Smooth muscle cell (in vitro differentiated cells): ENCODE measurements around a stretch of chr5.

GRCh38 chr5:57030089-57030537, 78.2 kb upstream of the MIER3 start:
- RAMPAGE, long total RNA = no peak

DNA sequence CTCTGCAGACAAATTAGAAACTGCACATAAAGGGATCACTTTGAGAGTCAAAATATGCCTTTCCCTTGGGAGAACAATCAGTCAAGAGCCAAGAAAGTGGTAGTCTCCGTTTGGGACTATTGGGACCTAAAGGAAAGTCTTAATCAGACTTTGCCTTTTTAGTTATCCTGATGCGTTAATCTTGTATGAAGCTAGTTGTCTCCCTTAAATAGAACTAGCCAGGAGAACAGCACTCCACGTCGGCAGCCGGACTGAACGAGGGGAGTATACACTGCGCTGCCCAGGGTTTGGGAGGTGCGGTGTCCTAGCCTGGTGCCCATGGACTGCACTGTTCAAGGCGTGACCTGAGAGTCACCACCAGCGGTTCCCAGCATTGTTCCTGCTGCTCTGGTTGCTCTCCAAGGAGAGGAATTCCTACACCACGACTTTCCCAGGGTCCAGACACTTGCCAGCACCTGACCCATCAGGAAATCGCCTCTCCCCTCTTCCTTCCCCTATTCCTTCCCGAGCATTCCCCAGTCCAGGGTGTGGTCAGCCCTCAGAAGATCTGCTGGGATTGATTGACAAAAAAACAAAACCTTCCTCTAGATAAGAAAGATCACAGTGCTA, 297.6 kb upstream of the ACTBL2 start:
- RAMPAGE, long total RNA = no peak

DNA sequence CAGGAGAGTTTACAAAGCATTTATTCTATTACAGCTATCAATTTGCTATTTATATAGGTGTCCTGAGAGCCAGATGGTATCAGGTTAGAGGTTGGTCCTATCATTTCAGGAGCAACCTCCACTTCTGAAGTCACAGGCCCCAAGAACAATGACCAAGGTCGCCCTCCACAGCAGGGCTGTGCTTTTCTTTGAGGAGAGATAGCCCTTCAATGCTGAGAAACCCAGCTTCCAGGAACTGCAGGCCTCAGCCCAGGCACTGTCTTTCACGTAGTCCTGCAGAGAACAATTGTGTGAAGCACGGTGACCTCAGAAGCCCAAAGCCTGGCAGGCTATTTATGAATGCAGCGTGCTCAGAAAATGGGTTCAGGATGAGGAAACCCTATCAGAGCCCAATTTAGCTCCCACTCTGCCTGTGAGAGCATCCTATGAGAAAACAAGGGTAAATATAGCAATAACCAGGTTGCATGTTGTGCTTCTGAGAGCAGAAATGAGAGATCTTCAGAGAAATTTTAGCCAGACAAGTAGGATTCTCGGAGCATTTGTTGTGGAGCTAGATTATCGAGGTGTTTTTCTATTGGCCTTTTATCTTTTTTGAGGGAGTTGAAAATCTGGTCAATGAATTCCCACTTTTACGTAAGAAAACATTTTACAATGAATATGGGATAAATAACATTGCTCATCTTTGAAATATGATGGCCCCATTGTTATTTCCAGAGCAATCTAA, 388.2 kb downstream of the PLK2 start:
- RAMPAGE, long total RNA = no peak

DNA sequence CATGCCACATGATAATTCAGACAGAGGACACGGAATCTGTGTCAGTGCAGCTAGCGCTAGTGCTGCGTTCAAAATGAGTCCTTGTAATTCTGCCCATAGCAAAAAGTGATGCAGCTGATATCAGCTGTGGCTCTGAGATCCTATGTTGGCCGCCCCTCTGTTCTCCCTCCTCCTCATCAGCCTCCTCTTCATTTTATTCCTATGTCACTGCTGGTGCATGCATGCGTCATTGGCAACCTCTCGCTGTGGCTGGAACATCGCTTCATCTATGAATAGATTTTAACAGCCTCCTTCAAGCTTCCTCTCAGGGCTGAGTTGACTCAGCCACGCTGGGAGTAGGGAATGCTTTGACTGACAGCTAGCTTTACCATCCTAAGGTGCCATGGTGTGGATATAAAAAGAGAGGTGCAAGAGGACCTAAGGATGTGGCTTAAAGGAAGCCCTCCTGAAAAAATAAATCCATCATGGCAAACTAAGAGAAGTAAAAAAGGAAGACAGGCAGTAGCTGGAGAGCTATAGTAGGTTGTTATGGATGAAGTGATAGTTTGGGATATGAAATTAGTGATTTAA, 303.5 kb downstream of the PLK2 start:
- RAMPAGE, long total RNA = no peak

DNA sequence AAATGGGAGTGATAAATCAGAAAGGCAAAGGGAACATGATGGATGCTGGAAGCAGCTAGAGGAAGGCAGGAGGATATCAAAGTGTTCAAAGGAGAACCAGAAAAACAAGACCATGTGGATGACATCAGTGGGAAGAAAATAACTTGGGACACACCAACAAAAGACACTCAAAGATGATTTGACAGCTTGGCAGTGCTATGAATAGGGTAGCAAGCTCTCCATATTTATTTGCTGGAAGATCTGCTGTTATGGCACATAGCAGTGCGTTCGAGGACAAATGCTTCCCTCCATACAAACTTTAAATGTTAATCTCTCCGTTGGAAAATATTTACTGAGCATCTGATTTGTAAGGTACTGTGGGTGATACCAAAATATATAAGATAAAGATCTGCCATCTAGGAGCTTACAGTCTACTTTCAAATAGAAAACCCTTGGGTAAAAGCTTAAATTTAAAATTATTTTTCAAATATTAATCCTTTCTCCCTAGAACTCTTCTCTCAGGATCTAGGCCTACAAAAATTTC, 142.7 kb downstream of the PLK2 start:
- RAMPAGE, long total RNA = no peak

DNA sequence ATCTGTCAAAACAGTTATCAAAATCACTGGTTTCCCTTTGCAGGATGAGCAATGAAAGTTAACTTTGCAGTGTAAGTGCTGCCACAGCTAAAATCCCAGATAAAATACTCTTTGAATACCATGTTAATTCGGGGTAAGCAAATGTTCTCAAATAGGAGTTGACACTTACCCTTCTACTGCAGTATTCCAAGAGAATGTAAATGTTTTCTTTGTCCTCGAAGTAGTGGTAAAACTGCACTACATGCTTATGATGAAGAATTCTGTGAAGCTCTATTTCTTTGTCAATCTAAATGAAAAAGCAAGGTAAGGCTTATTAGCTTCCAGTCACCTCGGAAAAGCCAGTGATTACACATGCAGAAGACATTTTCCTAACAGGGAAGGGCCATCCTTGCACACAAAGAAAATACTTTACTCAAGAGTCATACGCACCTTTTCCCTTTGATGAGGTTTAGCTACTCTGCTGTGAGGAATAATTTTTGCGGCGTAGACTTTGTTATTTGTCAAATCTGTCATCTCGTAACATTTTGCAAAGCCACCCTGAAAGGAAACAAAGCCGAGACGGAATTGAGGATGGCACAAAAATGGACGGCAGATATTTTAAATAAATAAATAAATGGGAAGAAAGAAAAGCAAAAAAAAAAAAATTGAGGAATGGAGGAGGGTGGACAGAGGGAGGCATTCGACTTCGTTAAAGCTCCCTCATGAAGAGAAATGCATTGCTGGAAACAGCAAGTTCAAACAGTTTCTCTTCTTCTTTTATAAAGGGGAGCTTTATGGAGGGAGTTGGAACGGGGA, 1.1 kb downstream of the PLK2 start:
- RAMPAGE, long total RNA = no peak

GRCh38 chr5:58936786-58937870, 354.3 kb downstream of the RAB3C start:
- RAMPAGE, long total RNA = no peak

DNA sequence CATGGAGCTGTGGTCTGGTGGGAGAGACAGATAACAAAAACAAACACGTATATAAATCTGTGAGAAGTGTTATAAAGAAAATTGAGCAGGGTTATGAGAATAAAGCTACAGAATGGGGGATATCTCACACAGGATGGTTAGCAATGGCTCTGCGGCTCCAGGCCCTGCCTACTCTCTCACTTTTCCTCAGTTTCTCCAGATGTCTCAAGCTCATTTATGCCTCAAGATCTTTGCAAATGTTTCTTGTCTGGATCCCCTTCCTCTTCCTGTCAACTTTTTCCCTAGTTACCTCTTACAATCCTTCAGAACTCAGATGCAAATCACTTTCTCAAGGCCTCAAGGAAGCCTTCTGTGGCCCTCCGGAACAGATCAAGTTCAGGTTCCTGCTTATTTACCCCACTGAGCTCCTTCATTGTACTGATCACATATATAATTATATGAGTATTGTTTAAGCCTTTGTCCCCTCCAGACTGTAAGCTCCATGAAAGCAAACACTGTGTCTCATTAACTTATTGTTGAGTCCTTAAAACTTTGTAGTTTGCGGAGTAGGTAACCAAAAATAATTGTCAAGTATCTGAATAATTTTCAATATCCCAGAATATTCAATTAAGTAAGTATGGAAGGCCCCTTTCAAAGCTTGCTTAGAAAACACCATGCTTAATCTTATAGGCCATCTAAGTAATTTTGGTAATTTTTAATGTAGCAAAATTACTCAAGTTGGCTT, 386.5 kb downstream of the RAB3C start:
- RAMPAGE, long total RNA = no peak

GRCh38 chr5:59123283-59123937, 540.5 kb downstream of the RAB3C start:
- RAMPAGE, long total RNA = no peak

- RAMPAGE, long total RNA = no peak
These were observed 542.3 kb downstream of the RAB3C start for GRCh38 chr5:59124822-59125842.

- RAMPAGE, long total RNA = no peak
These were observed 560.2 kb downstream of the RAB3C start for GRCh38 chr5:59143078-59143428.

DNA sequence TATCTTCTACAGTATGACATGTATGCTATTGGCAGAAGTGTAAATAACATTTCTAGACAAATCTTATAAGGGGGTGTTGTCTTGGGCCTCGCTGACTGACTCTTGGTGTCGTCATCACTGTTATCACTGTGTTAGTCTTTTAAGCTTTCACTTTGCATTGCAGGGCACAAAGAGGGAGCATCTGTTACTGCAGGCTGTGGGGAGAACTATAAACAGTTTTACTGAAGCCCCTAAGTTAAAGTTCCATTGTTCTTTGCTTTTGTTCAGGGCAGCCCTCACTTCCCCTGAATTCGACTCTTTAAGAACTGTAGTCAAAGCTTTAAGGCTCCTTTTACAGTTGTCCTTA, 604.9 kb downstream of the RAB3C start:
- RAMPAGE, long total RNA = no peak

DNA sequence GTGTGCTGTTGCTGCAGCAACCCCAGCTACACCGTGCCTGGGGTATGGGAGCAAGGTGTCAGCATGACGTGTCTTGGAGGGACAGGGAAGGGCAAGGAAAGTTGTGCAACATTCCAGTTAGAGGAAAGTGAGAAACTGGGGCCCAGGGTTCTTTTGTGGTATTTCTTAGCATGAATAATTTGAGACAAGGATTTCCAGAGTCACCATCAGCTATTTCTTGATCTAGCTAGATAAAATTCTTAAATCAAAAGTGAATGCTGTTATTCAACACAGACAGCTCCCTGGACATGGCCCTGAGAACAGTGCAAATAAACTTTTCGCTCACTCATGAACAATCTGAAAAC, 611.2 kb downstream of the RAB3C start:
- RAMPAGE, long total RNA = no peak

DNA sequence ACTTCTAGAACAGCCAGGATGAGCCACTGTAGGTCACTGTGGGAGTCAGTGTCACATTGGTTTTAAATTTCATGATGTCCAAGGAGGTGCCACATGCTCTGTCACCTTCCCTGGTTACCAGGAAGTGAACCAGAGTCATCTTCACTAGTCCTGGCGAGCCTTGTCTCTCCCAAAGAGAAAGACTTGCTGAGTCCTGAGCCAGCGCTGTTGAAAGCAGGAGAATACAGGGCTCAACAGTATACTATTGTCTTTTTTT, 615.5 kb downstream of the RAB3C start:
- RAMPAGE, long total RNA = no peak

- RAMPAGE, long total RNA = no peak
These were observed 535.0 kb downstream of the PDE4D start for GRCh38 chr5:59358495-59359025.

DNA sequence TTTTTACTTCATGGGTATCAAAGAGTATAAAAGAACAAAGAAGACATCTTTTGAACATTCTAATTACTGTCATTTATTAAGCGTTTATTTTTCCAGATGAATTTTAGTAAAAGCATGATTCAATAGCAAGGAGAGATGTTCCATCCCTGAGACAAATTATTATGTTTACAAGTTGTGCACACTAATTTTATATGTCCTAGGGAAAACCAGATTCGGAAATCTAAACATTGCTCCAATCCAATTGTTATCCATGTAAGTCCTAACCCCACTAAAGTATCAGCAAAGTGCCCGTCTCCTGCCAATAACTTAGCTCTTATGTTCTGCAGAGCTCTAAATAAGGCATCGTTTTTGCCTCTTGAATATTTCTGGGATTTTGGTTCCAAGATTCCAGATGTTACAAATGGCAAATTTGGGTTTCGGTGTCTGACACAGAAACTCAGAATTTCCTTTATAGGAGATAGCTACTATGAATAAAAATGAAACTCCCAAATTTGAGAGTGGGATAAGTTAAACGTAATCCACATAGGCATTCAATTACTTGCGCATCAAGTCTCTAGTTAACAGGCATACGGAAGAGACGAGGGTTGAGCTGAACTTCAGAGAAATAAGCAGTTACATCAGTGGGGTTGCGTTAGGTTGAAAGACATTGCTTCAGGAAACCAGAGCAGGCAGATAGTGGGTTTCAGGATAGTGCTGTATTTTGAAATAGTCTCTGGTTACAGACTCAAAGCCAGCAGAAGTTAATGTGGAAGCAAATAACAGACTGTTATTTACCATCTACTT, 533.7 kb downstream of the PDE4D start:
- RAMPAGE, long total RNA = no peak

GRCh38 chr5:59565292-59566080, 328.0 kb downstream of the PDE4D start:
- RAMPAGE, long total RNA = no peak

GRCh38 chr5:59667680-59668457, 225.7 kb downstream of the PDE4D start:
- RAMPAGE, long total RNA = no peak

DNA sequence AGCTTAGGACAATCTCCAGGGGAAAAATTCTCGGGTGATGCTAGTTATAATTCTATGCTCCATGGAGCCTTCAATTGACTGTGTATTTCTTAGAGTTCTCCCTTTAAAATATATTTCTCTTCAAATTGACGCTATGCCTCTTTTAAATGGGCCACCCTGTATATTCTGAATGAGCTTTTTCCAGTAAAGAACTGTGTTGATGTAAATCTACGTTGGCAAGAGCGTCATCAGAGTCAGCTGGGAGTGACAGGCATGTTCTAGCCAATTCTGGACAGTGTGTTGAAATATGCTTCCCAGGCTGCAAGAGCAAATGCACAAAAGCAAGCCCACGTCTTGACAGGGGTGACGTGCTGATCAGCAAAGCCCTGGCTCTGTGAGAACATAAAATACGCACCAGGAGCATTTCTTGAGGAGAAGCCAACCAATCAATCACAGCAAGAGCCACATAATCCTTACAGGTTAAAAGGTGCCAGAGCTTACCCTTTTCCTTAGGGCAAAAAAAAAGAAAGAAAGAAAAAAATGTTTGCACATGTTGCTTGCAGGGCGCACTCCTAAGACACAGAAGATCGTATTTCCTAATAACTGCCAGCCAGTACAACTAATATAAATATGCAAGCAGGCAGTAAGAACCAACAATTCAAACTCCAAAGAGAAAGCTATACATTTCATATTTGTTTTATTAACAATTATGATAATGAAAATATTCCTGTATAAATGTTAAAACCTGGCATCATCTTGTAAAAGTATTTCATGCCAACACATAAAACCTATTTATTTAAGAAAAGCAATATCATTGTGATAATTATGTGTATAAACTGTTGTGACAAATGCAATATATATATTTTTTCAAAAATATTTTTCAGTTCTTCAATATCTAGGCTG, 148.0 kb downstream of the PDE4D start:
- RAMPAGE, long total RNA = no peak

DNA sequence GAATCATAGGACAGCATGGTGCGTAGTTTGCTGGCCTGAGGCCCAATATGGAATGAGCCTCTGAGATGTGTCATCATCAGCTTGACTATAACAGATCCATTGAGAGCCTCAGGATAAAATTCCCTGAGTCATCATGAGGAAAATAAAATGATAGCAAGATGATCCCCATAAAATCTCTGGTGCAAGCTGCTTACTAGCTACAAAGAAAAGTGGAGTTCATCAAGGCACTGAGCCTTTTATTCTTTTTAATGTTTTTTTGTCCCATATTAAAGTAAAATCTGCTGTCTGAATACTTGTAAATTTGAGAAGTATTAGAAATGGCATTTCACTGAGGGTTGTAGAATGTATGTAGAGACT, 303.0 kb upstream of the PDE4D start:
- RAMPAGE, long total RNA = no peak